Neural cell (in vitro differentiated cells): ENCODE measurements around the genes GOLGA6L25, NSMCE3, GOLGA8R and CHRNA7.

- RAMPAGE, long total RNA, result no peak
These were observed at the start of gene GOLGA6L25 for GRCh38 chr15:28553156-28553832. TSS of gene GOLGA6L25 (plus strand) at chr15:28553568.

DNA sequence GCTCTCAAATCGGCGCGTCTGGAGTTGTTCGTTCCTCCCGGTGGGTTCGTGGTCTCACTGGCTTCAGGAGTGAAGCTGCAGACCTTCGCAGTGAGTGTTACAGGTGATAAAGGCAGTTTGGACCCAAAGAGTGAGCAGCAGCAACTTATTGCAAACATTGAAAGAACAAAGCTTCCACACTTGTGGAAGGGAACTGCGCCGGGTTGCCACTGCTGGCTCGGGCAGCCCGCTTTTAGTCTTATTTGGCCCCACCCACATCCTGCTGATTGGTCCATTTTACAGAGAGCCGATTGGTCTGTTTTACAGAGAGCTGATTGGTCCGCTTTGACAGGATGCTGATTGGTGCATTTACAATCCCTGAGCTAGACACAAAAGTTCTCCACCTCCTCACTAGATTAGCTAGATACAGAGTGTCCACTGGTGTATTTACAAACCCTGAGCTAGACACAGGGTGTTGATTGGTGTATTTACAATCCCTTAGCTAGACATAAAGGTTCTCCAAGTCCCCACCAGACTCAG lies 45.4 kb downstream of the NSMCE3 start:
- RAMPAGE, long total RNA, result no peak

- RAMPAGE, long total RNA, result no peak
These were observed at the start of gene NSMCE3 for GRCh38 chr15:29269518-29270013. TSS of gene NSMCE3 (minus strand) at chr15:29269822.

GRCh38 chr15:29348227-29348780 lies 78.7 kb upstream of the NSMCE3 start:
- RAMPAGE, long total RNA, result no peak

DNA sequence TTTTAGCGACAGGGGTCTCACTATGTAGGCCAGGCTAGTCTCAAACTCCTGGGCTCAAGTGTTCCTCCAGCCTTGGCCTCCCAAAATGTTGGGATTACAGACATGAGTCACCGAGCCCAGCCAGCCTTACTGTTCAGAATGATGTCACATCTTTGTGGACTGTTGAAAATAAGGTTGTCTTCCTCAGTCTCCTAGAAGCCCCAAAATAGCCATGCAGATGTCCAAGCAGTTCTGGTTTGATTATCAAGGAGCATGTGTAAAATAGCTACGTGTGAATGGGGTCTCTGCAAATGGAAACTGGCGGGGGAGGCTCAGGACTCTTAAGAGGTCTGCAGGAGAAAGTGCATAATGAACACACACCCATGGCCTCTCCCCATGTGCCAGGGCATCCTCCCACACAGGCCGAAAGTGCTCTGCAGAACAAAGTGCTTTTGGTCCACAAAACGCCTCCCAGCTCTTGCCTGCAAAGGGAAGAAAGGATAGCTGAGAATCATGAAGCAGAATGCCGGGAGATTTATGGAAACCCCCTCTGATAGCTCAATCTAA lies 105.9 kb upstream of the ENTREP2 start:
- RAMPAGE, long total RNA, result no peak

- RAMPAGE, long total RNA, result no peak
These were observed 124.1 kb downstream of the TJP1 start for GRCh38 chr15:29698035-29698609.

DNA sequence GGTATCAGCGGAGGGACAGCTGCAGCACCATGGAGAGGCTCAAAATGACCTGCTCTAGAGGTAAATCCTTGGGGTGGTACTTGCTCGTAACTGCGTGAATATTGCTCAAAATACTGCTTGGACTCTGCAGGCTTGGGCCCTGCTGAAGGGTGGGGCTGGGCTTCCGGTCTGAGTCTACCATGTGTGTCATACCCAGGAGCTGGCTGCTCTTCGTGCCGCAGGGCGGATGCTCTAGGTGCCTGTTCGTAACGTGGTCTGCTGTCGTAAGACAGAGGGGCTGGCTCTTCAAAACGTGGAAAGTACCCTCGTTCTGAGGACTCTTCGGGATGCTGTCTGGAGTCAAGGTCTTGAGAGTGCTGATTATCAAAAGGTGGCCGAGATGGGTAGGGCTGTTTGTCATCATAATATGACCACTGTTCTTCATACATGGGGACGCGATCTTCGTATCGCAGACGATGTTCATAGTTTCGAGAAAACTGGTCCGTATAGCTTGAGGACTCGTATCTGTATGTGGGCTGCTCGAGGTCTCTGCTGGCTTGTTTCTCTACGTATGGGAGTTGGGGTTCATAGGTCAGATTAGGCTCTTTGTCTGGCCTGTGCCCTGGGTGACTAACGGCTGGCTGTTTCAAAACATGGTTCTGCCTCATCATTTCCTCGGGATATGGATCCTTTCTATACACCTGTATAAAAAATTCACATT lies 103.7 kb downstream of the TJP1 start:
- RAMPAGE, long total RNA, result no peak

- RAMPAGE, long total RNA, result no peak
These were observed 91.9 kb downstream of the TJP1 start for GRCh38 chr15:29730347-29730709.

GRCh38 chr15:30103427-30104337 lies 20.9 kb downstream of the GOLGA8J start:
- RAMPAGE, long total RNA, result no peak

DNA sequence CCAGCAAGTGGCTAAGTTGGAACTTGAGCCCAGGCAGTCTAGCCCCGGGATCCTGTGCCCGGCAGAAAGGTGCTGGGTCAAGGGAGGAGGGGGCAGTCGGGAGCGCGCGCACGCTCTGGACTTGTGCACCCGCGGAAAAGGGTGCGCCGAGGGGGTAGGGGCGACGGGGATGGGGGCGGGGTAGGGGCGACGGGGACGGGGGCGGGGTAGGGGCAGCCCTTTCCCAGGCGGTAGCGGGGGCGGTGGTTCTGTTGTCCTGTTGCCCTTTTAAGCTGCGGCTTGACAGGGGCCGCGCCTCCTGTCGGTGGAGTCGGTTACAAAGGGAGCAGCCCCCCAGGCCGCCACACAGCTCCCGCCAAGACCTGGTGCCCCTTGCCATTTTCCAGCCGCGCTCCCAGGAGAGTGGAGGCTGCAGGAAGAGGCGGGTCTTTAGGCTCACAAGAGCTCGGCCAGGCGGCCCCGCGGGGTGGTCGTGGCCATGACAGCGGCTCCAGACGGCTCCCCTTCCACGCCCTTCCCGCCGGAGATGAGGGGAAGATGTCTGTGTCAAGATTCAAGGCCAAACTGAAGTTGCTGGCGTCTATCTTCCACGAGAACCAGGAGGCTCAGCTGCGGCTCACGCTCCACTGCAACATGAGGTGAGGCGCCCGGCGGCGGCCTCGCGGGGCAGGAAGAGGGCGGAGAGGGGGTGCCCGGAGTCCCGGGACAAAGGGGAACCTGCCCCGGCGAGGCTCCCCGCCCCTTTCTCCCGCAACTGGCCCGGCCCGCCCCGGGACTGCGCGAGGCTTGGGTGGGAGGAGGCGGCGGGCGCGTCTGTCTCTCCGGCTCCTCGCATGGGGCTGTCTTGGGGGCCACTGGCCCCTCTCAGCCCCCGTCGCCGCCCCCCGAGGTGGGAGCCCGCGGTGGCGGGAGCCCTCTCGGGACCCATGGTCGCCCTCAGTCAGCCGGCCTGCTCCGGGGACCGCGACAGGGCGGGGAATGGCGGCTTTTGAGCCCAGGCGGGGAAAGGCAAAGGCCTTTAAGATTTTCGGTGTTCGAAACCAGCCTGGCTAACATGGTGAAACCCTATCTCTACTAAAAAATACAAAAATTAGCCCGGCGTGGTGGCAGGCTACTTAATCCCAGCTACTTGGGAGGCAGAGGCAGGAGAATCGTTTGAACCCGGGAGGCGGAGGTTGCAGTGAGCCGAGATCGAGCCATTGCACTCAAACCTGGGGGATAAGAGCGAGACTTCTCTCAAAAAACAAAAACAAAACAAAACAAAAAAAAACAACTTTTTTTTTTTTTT lies 61.1 kb downstream of the GOLGA8T start:
- RAMPAGE, long total RNA, result no peak

DNA sequence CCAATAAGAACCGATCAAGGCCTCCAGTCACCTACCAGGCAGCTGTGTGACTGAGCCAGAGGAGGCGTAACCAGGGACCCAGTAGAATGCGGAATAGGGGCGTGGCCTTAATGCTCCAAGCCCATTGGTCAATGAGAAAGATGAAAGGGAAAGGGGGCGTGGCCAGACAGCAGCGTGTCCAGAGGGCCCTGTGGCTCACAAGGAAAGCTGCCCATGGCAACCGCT lies at the start of gene GOLGA8R:
Gene GOLGA8R (minus strand): TSS at position 52 of the 225 bp plus-strand sequence.
- RAMPAGE, long total RNA, result no peak

GRCh38 chr15:30923373-30923878 lies 19.7 kb downstream of the FAN1 start:
- RAMPAGE, long total RNA, result no peak

DNA sequence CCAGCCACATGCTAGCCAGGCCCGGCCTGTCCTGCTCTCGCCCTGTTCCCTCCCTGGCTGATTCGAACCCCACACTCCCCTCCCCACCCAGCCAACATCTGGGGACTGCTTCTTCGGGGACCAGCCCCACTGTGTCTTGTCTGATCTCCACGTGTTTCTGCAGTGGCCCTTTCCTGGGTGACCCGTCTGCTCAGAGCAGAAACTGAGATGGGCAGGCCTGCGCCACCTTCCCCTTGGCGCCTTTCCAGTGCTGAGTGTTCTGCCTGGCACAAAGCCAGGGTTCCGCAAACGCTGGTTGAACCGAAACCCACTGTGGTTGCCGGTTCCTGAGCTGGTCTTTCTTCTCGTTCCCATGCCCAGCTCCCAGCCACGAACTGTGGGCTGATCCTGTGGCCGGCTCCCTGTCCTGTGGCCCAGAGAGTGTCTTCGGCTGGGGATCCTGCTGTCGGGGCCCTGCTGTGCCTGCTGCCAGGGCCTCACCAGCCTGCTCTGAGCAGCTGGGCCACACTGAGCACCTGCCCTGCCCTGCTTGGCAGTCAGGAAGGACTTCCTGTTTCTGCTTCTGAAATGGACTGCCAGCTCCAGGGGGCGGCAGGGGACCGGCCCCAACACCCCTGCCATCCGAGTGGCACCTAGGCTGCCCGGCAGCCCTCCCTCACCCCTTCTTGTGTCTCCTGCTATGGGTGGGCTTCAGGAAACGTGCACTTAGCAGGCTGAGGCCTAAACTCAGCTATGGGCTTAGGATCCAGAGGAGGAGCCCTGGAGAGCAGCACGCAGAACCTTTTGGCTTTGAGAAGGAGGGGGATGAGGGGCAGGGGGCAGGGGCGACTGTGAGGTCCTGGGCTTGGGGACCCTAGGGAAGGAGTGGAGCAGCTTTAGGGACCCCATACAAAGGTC lies 62.5 kb upstream of the KLF13 start:
- RAMPAGE, long total RNA, result no peak

- RAMPAGE, long total RNA, result no peak
These were observed 22.3 kb upstream of the KLF13 start for GRCh38 chr15:31304297-31304758.

DNA sequence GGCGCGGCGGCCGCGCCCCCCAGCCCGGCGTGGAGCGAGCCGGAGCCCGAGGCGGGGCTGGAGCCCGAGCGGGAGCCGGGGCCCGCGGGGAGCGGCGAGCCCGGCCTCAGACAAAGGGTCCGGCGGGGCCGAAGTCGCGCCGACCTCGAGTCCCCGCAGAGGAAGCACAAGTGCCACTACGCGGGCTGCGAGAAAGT lies 809 bp downstream of the KLF13 start:
- RAMPAGE, long total RNA, result no peak

DNA sequence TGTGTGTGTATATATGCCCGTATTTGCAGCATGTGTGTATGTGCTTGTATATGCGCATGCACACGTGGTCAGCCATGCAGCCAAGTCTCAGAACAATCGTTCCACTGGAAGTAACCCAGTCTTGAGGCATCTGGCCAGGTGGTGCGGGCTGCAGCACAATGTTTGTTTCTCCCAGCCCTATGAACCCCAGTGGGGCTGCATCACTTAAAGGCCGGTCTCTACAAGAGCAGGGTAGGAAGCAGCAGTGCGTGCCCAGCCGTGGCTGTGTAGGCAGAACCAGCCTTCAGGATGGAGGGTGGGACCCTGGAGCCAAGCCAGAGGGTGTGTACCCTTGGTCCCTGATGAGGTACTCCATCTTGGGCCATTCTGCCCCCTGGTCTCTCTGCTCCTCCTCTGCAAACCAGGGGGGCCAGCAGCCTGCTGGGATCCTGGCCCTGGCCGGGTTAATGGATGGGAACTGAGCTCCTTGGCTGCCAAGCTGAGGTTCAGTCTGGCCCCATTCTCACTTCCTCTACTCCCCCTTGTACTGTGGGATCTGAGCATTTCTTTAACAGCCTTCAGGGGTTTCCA lies 11.8 kb downstream of the KLF13 start:
- RAMPAGE, long total RNA, result no peak

DNA sequence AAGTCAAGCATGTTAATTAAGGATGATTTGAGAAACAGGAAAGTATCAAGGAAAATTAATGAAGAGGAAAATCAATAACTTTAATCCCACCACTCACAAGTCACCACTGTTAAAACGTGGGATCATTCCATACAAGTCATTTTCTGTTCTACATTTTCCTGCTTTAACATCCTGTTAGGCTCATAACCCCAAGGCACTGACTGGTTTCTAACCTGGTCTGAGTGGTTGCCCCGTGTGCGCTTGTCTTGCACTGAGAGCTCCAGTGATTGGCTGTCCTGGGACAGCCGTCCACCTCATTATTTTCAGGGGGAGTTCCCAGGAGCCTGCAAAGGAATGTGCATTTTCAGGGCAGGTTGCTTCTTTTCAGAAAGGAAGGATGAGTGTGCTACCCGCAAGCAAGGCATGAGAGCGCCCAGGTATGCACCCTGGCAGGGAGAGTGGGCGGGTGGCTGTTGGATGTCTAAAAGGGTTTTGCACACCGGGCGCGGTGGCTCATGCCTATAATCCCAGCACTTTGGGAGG lies 24.7 kb downstream of the KLF13 start:
- RAMPAGE, long total RNA, result no peak

GRCh38 chr15:31375330-31375780 lies 48.7 kb downstream of the KLF13 start:
- RAMPAGE, long total RNA, result no peak

DNA sequence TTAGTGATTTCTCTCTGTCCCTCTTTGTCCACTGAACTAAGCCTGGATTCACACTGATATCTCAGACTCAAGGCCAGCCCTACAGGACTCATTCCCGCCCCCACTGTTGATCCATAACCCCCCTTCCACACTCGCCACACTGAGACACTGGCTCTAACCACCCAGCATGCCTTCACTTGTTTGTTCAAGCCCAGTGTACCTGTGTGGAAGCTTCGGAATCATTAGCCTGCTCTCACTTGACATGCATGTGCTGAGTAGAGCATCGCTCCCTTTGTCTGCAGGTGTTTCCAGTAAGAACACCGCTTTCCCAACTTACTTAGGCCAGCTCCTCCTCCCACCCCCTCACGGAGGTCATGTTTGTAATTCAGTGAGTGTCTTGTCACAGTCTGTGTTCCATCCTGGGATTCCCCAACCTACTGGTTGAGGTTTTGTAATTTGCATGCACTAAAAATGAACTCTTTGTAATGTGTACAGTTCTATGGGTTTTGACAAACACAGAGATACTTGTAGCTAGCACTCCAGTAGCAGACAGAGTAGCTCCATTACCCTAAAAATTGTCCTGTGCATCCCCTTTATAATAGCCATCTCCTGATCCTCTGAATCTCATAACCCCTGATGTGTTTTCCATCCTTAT lies 132.4 kb downstream of the KLF13 start:
- RAMPAGE, long total RNA, result no peak

GRCh38 chr15:32030199-32030803 lies at the start of gene CHRNA7:
TSS of gene CHRNA7 (plus strand) at chr15:32030515.
- RAMPAGE, long total RNA, result start-site peak on the plus strand at chr15:32030503-32030521, 38 and 55 reads in 2 replicates